Cerebral cortex (tissue), 2 donors: ENCODE data around the genes DAO and UBE3B.

GRCh38 chr12:108729635-108730332 is 1.5 kb downstream of the CORO1C start:
- PRO-cap, 2 experiments: peak in 1 of 2 experiments; most common plus-strand start chr12:108729975 (in 1); most common minus-strand start chr12:108729876 (in 1)

DNA sequence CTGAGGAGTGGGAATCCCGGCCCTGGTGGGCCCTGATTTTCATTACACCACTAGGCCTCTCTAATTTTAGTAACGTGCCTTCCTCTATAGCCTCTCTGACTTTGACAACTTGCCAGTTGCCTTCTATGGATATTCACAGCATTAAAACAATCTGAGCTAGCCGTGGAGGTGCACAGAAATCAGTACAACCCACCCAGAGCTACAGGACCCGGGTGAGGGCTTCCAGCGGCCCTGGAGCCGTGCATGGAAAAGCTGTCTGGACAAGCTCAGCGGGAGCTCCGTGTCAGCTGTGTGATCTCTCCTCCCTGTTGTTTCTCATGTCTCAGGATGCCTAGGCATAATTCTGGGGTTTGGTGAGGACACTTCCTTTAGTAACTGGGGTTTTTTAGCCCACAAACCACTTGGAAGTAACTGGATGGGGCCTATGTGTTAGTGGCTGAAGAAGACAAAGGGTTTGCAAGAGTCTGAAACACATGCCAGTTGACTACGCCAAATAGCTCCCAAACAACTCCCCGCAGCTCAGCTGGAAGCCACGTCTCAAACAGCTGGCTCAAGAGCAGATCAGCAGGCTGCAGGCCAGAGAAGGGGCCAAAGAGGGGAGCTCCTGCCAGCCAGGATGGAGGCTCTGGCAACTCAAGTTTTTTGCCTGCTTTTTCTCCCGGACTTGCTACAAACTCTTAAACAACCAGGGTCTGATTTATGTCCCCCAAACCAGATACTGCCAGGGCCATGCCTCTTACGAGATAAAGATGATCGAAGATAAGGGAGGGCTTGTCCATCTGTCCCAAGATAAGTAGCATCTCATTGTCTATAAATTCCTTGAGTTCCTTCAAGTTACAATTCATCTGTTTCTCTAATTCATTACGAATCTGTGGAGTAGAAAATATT is 52.8 kb downstream of the SSH1 start:
- PRO-cap, 2 experiments: no peak in any of the 2 experiments

DNA sequence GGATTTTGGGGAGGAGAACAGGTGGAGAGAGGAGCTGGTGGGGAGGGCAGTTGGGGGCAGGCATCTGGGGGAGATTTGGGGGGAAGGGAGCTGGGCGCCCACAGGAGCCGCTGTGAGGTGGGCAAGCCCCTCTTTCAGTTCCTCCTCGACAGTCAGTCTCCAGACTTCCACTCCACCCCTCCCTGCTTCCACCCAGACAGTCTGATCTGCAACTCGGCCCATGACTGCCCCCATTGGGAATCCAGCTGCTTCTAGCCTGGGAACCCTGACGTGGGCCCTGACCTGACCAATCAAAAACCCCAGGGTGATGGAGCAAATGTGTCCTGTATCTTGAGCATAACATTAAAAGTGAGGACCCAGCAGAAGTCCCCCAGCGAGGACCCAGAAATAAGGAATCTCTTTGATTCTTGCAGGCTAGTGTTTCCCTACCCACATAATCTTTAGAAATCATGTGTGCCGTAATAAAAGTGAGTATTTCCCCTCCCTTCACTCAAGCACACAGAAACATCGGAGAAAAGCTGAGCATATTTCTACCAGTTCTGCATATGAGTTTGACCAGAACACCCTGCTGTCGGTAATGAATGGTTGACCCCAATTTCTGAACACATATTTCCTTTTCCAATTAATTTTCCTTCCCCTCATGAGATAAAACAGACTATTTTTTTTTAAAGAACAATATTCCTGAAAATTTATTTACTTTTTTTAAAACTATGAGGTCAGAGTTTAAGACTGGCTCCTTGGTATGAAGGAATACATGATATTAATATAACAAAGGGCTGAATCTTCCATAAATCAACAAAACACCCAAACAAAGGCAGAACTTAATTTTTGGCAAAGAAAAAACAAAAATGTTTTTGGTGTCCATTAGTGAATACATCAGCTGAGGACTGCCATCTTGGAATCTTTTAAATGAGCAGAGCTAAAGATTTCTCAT is 6.3 kb downstream of the SSH1 start:
- PRO-cap, 2 experiments: peak in 1 of 2 experiments; most common plus-strand start position 342 of the sequence (in 1); most common minus-strand start position 203 of the sequence (in 1)

DNA sequence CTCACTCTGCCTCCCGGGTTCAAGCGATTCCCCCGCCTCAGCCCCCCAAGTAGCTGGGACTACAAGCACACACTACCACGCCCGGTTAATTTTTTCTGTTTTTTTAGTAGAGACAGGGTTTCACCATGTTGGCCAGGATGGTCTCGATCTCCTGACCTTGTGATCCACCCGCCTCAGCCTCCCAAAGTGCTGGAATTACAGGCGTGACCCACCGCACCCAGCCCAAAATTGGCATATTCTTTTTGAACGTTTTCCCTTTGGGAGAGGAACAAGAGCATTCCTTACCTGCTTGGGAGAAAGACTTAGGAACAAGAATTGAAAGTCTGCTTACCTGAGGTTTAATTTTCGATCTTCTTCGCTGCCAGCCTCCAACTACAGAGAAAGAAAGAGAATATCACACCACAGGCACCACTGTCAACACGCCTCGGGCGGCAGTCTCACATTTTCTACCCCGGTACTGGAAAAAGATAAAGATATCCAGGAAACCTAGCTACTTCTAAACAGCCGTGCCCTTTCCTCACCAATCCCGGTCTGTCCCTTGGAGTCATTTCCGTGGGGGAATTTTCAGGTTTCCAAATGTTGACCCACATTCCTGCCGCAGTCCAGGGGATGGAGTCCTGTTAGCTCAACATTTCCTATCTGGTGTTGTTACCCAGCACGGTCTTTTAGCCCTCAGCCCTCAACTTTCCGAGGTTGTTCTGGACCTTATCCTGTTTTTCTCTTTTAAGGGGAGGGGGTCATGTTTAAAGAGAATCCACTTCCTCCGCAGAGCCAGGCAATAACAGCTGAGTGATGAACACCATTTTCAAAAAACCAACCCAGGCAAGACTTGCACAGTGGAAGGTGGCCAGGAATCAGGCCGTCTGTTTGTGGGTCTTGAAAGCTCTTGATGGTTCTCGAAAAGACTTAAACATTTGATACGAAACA is 4.8 kb downstream of the SSH1 start:
- PRO-cap, 2 experiments: peak in 1 of 2 experiments; most common plus-strand start position 600 of the sequence (in 1); most common minus-strand start position 459 of the sequence (in 1)

- PRO-cap, 2 experiments: no peak in any of the 2 experiments
Measured at GRCh38 chr12:108858372-108859082, 1.1 kb upstream of the SSH1 start.

DNA sequence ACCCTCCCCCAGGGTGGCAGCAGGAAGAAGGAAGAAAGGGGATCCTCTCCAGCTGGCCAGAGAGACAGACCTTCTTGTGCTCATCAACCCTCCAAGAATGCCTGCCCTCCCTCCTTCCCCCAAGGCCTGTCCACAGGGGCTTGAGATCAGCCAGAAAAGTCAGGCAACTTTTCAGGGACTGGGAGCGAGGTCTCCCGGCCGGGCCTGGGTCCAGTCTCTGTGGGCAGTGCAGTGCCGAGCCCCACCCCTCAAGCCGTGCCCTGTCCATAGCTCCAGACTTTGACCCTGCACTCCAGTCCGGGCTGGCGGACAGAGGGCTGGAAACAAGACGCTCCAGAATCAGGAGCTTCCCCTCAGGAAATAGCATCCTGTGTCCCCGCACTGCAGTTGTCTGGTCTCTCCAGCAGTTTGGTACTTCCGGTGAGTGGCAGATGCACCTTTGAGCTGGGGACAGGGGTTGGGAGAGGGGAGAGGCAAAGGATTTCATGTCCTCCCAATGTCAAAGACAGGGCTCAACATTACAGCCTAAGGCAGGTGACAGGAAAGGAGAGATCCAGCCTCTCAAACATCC is at the start of gene DAO:
Gene DAO, plus strand, starts transcription at position 288 of the 571 bp plus-strand sequence.
- PRO-cap, 2 experiments: no peak in any of the 2 experiments

DNA sequence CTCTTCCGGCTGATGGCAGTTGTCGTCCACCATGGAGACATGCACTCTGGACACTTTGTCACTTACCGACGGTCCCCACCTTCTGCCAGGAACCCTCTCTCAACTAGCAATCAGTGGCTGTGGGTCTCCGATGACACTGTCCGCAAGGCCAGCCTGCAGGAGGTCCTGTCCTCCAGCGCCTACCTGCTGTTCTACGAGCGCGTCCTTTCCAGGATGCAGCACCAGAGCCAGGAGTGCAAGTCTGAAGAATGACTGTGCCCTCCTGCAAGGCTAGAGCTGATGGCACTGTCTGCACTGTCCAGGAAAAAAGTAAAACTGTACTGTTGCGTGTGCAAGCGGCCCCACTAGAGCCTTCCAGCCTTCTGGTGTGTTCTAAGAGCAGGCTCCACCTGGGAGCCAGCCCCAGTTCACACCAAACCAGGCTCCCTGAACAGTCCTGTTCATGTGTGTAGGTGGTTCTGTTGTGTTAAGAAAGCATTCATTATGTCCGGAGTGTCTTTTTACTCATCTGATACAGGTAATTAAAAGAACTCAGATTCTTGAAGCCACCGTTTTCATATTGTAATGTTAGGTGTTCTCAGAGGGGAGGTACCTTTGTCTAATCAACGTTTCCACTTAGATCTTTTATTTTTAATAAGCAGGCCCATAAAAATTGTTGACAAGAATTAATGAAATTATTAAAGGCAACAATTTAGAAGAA is 7.4 kb downstream of the ALKBH2 start:
- PRO-cap, 2 experiments: no peak in any of the 2 experiments

DNA sequence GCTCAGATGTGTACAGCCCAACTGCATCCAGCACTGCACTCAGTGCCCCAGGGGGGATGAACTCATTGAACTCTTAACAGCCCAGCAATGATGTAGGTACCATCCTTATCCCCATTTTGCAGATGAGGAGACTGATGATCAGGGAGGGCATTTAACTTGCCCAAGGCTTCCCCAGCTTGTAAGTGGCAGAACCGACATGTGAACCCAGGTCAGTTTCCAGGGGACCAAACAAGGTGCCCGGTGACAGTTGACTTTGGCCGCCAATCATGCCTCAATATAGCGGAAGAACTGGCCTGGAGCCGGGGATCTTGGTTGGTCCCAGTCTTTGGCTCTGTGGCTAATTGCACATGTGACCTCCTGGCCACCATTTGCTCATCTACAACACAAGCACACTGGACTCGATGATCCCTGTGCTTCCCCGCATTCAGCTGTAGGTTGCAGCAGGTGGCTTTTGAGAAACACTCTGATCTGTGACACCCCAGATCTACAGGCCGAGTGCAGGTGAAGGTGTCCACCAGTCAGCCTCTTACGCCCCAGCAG is 13.9 kb downstream of the ACACB start:
- PRO-cap, 2 experiments: no peak in any of the 2 experiments

- PRO-cap, 2 experiments: no peak in any of the 2 experiments
Measured at GRCh38 chr12:109201167-109201975, 85.0 kb downstream of the ACACB start.

- PRO-cap, 2 experiments: no peak in any of the 2 experiments
Measured at GRCh38 chr12:109435370-109435938, 41.6 kb downstream of the KCTD10 start.

DNA sequence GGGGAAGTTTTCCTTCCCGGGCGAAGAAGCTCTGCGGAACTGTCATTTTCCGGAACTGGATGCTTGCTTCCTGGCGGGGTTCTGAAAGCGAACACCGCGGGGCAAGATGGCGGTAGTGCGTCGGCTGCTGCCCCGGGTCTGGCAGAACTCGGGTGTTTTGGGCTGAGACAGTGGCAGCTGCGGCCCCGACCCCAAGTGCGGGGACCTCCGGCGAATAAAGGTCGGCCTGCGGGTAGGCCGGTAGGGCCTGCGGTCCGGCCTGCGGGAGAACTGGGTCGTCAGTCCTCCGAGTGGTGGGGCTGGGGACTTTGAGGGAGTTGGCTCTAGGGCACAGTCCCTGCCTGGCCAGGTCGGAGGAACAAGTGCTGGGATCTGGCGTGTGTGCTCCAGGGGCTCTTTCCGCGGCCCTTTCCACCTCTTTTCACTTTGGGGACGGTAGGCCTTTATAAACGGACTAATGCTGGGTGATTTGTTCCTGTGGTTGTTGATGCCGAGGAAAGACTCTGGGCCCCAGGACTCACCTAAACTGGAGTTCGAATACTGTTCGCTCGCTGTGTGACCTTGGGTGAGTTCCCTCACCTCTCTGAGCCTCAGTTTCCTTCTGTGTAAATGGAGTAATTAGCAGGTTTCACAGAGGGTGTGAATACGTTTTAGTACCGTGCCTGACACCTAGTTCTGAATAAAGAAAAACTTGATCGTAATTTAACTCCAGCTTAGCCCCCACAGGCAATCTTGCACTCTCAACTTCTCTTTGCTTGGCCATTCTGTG is at the start of gene UBE3B:
Gene UBE3B, plus strand, starts transcription at position 90 of the 769 bp plus-strand sequence.
- PRO-cap, 2 experiments: peak in 1 of 2 experiments; most common plus-strand start position 90 of the sequence (in 1)

DNA sequence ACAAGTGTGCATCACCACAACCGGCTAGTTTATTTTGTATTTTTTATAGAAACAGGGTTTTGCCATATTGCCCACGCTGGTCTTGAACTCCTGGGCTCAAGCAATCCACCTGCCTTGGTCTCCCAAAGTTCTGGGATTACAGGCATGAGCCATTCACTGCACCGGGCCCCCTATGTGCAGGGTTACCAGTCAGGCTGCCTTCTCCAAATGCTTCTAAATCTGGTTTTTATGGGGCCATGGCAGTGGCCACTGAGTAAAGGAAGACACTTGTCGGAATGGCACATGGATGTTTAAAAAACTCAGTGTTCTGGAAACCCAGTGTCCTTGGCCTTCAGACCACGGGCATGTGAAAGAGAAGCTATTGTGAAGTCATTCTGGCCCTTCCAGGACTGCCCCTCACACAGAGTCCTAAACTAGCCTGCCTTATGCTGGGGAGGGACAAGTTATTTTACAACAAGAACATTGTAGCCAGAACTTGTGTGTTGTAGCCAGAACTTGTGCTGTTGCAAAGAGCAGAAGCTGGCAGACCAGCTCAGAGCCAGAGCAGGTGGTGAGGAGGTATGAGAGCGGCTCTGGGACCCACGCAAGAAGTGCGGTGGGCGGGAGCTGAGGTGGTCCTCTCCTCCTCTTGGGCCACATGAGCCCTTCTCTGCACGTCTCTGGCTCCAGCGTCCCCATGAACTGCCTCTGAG is 32.8 kb downstream of the MMAB start:
- PRO-cap, 2 experiments: peak in 1 of 2 experiments; most common plus-strand start position 471 of the sequence (in 1); most common minus-strand start position 215 of the sequence (in 1)

GRCh38 chr12:109606531-109607104 is 33.0 kb downstream of the MVK start:
- PRO-cap, 2 experiments: peak in 1 of 2 experiments; most common plus-strand start chr12:109606754 (in 1)

GRCh38 chr12:109723354-109723922 is 9.8 kb downstream of the FAM222A start:
- PRO-cap, 2 experiments: peak in 1 of 2 experiments; most common plus-strand start chr12:109723682 (in 1); most common minus-strand start chr12:109723567 (in 1)

DNA sequence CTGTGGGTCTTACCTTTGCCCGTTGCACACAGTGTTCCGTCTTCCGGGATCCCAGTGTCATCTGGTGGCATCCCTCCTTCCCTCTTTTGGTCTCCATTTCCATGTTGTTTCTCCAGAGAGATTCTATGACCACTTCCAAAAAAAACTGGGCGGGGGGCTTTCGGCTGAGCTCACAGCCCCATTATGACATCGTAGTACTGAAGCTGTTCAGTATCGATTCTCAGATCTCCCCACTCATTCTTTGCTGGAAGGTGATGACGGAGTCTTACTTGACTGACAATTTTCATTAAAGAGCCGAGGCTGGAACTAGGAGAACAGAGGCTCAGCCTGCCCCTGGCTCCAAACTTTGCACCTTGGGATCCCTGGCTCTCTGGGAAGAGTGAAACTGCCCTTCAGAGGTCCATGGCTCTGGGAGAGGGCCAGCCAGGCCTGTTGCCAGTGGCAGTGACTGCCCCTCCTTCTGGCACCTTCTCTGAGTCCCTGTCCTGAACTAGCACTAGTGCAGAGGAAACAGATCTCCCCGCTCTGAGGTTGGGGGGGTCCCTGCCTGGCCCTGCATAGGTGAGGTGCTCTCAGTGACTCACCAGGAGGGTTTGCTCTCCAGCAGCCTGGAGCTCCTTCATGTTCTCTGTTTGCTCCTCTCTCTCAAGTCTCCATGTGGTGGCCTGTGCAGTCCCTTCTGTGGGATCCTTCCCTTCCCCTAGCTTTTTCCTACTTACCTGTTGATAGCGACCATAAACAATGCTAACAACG is 22.1 kb downstream of the FAM222A start:
- PRO-cap, 2 experiments: peak in 1 of 2 experiments; most common plus-strand start position 138 of the sequence (in 1)

DNA sequence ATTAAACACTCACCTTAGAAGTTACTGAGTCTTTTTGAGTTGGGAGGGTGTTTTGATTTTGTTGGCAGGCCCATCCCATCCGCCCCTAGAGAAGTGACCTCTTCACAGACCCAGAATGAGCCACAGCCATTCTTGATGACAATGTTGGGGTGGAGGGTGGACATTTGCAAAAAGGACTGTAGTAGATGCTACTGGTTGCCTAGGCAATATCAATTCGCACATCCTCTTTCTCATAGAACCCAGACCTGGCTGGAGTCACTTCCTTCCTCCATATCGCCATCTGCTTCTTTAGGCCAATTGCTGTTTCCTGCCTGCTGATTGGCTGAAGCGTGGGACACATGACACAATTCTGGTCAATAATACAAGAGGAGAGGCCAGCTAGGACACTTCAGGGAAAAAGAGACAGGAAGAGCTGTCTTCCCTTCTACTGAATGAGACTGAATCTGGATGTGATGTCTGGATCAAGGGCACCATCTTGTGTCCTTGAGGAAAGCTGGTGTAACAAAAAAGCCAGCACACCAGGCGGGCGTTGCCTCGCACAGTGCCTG is 53.9 kb downstream of the TRPV4 start:
- PRO-cap, 2 experiments: peak in 1 of 2 experiments; most common plus-strand start position 386 of the sequence (in 1)

DNA sequence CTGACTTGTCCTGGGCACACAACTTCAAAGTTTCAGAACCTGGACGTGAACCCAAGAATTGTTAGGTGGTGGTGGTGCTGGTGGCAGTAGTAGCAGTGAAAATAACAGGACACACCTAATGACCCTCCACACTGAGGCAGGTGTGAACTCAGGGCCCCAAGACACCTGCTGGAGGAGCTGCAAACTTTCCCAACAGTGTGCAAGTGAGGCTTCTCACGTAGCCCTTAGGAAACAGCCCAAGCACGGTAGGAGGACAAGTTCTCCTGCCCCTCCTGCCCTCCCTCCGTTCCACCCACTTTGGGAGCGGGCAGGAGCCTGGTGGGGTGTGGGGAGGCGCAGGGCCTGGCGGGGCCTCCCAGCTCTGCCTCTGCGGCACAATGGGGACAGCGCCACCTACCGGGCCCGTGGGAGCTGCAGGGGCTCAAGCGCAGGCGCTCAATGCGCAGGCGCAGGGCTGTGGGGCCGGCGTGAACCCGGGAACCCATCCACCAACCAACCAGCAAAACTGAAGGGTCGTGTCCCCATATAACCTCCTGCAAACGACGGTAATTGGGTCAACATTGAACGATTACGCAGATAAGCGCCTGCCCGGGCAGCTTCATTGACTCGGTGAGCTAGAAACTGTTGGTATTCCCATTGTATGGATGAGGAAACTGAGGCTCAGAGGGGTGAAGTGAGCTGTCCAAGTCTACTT is 12.0 kb upstream of the TRPV4 start:
- PRO-cap, 2 experiments: no peak in any of the 2 experiments

GRCh38 chr12:109902838-109903317 is 2.8 kb downstream of the TCHP start:
- PRO-cap, 2 experiments: no peak in any of the 2 experiments

DNA sequence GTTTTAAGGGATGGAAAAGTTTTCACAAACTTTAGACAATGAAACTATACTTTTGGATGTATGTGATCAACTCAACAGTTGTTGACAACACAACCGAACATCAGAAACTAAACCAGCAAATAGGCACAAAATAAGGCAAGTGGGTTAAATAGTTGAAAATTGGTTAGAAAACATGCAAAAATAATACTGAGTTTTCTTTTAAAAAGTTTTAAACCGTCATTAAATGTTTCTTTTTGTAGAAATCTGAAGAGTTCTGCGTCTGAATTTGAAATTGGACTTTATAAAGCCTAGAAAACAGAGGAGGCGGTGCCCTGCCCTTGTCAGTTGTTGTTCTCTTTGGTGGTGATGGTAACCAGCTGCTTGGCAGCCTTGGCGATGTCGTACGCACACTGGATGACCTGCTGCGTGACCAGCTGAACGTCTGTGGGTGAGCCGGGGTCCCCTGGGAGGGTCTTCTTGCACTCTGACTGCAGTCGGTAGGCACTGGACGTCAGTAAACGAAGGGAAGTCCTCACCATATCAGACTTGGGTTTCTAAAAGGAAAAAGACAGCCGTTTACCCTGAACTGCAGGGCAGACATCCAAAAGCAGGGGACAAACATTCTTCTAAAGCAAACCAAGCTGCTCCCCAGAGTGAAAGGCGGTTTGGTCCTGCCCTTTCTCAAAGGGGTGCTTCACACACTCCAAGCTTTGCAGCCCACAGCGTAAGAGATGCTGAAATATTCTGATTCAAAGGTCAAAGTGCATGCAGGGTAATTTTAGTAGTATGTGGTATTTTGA is 32.8 kb downstream of the TCHP start:
- PRO-cap, 2 experiments: no peak in any of the 2 experiments

DNA sequence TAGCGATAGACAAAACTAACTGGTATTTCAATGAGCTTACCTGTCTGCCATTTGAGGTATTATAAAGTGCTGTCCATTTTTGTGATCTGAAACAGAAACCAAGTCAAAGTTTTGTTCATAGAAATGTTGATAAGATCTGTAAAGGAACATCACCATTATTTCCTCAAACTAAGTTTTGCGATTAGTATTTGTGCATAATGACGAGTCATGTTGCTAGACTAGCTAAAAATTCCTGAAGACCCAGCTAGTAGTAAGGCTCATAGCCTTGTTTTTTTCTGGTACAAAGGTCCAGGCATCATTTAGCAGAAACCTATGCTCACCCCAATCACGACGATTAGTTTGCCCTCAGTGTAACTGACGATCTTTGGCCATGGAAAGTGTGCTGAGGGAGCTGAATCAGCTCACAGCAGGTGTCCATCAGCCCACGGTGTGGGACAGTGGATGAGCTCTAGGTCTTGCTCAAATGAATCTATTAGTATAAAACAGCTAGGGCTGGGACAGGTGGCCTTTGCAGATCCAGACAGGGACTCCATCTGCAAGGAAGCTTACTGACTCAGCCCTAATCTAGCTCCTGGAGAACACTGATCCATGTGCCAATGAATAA is 28.6 kb downstream of the GIT2 start:
- PRO-cap, 2 experiments: no peak in any of the 2 experiments